ENCODE results near the gene ZNRF3.

- PRO-cap = no peak
- RAMPAGE, long total RNA, 2 experiments = no peak in any of the 2 experiments
Observed at GRCh38 chr22:25753010-25753813, 11.2 kb downstream of the MYO18B start.

DNA sequence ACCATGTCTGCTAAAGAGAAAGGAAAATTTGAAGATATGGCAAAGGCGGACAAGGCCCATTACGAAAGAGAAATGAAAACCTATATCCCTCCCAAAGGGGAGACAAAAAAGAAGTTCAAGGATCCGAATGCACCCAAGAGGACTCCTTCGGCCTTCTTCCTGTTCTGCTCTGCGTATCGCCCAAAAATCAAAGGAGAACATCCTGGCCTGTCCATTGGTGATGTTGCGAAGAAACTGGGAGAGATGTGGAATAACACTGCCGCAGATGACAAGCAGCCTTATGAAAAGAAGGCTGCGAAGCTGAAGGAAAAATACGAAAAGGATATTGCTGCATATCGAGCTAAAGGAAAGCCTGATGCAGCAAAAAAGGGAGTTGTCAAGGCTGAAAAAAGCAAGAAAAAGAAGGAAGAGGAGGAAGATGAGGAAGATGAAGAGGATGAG is 29.2 kb downstream of the TPST2 start:
- PRO-cap = no peak
- RAMPAGE, long total RNA, 2 experiments = no peak in any of the 2 experiments

GRCh38 chr22:26561617-26562152 is 28.2 kb downstream of the TPST2 start:
- PRO-cap = bidirectional peak, plus-strand start at chr22:26562013, minus-strand start at chr22:26561876
- RAMPAGE, long total RNA, 2 experiments = start-site peak on the plus strand in 1 of 2 experiments, at chr22:26562027-26562098 at its widest, 12 reads per replicate

DNA sequence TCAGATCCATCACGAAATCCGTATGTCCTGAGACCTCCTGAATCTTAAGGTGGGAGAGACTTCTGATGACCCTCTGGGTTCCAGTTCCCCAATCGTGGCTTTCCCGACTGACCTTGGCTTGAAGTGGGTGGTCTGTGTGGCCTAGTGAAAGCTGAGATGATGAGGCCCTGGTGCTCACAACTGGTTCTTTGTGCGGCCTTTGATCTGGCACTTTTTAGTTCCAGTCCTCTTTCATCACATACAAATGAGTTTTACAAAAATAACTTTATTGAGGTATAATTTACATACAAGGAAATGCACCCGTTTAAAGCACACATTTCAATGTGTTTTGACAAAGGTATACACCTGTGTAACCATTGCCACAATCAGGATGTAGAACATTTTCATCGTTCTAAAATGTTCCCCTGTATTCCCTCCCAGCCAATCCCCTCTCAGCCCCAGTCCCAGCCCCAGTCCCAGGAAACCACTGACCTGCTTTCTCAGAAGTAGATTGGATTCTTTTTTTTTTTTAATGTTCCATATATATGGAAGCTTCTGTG is 41.8 kb downstream of the CRYBA4 start:
- PRO-cap = no peak
- RAMPAGE, long total RNA, 2 experiments = no peak in any of the 2 experiments

DNA sequence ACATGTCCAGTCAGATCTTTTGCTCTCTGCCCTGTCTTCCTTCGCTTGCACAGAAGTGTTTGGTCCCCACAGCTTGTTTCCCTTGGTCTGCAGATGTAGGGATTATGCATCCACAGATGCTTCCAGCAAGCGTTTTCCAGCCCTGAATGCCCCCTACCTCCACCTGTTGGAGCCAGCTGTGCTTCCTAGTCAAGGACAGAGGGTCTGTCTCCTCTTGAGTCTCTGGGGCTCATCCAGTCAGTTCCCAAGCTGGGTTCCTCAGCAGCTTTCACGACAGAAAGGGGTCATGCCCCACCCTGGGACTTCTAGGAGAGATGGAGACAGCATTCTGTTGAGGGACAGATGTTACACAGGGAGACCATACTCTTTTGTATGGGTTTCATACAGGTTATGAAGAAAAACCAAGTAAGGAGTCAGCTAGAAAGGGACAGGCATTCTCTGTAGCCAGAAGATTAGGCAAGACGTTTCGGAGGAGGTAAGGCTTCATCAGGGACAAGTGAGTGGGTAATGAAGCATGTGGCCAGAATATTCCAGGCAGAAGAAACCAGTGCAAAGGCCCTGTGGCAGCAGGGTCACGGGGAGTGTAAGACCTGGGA is 213.0 kb downstream of the CRYBA4 start:
- PRO-cap = no peak
- RAMPAGE, long total RNA, 2 experiments = no peak in any of the 2 experiments

GRCh38 chr22:27416672-27417263 is 384.8 kb downstream of the MN1 start:
- PRO-cap = no peak
- RAMPAGE, long total RNA, 2 experiments = no peak in any of the 2 experiments

- PRO-cap = no peak
- RAMPAGE, long total RNA, 2 experiments = no peak in any of the 2 experiments
Observed at GRCh38 chr22:27783759-27784148, 17.8 kb downstream of the MN1 start.

- PRO-cap = no peak
- RAMPAGE, long total RNA, 2 experiments = no peak in any of the 2 experiments
Observed at GRCh38 chr22:27866556-27867205, 52.4 kb downstream of the PITPNB start.

DNA sequence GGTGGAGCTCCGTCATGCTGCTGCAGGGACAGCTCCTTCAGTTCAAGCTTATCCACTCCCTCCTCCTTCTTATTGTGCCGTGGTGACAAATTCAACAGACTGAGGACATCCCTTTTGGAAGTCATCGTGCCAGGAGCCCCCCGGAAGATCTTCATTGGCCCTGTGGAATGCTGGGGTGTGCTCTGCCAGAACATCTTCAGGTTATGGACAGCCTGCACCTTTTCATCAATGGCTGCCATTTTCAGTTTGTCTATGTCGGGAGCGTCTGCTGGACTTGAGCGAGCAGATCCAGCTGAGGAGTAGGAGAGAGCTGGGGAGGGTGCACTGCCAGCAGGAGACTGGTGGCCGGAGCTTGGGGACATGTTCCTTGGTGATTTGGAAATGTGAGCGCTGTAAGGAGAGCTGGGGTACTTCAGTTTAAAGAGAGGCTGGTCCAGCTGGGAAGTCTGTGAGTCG is 63.4 kb upstream of the PITPNB start:
- PRO-cap = no peak
- RAMPAGE, long total RNA, 2 experiments = no peak in any of the 2 experiments

DNA sequence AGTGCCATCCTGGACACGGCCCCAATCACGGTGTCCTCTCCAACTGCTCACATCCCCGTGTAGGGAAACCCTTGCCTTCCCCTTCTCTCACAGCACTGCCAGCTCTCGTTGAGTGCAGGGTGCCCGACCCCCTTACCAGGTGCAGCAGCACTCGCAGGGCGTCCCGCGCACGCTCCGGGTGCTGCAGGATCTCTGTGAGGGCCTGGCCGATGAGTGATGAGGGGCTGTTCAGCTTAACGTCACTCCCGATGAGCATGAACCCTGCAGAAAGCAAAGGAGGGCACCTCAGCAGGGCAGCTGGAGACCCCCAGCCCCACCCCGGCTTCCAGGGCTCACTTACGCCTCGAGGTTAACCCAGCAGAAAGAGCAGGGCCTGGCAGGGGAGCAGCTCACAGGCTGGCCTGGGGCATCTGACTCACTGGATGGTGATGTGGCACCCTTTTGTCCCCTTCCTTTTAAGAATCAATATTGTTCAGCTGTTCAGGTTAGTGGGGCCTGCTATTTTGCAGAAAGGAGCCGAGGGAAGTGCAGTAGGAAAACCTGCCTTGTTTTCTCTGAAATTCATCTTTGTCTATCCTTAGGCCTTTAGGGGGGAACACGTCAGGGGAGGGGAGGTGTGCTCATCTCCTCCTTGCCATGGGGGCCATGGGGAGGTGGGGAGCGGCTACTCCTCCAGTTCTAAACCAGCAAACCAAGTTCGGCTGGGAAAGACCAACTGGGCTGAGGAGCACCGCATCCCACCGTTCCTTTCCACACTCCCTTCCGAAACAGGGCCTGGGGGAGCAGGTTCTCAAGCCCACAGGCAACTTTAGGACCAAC is 77.2 kb upstream of the PITPNB start:
- PRO-cap = no peak
- RAMPAGE, long total RNA, 2 experiments = no peak in any of the 2 experiments

DNA sequence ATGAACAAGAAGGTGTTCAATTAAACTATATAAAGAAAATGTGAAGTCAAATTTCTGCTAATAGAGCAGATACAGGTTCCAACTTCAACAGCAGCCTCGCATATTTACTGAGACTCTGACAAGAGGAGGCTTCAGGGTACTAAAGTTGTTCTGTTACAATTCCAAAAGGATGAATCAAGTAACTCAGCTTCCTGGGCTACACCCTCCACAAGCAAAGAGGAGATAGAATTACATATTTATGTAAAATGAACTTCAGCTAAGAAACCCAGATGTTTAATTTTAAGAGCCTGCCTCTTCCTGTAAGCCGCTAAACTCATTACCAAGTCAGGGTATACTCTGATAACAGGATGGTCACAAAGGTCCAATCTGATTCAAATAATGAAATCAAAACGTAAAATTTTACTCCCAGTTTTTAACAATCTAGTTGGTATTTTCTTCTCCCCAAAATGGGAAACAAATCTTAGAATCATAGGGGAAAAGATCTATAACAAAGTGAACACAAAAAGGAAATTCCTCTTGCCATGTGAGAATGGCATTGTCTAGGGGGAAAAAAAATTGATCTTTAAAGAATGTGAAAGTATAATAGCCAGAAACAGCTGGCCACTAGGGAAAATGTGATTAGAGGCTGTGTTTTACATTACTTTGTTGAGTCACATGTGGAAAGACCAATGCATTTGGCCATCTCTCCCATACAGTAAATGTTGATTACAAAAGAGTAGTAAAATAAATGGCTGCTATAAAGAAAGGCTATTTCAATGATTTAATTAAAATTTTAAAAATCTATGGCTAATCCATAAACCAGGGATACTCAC is 30.9 kb downstream of the CHEK2 start:
- PRO-cap = no peak
- RAMPAGE, long total RNA, 2 experiments = no peak in any of the 2 experiments

- PRO-cap = no peak
- RAMPAGE, long total RNA, 2 experiments = no peak in any of the 2 experiments
Observed at GRCh38 chr22:28788054-28788797, 15.7 kb downstream of the CCDC117 start.

DNA sequence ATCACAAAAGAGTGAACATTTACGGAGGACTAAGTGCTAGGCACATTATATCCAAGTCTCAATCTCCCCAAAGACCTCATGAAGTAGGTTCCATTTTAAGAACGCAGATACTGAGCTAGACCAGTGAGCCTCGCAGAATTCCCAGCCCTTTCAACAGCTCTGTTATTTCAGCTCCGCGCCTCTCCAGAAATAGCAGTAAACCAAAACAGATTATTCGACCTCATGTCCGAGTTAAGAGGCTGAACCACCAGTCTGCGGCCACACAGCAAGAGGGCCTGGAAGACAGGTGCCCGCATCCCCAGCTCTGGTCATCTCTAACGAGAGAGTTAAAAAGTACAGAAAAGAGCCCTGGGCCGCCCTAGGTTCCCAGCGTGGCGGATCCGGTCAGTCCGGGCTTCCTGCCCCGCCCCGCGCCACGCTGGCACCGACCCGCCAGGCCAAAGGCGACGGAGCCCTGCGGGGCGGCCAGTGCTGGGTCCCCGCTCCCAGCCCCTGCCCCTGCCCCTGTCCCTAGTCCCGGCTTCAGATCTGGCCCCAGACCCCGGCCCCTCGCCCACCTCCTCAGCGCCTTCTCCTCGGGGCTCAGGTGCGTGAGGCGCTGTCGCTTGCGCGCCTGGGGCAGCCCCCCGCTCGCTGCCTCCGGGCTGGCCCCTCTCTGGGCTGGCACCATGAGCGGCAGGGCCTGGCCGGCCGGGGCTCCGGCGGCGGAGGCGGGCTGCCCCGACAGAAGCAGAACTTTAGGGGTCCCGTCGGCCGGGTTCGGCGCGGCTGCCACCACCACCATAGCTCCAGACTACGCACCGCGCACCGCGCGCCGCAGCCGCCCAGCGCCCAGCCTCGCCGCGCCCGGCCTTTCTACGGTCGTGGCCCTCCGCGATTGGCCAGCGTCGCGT is 27.5 kb downstream of the CCDC117 start:
- PRO-cap = bidirectional peak, plus-strand start at position 440 of the sequence, minus-strand start at position 316 of the sequence; bidirectional peak, plus-strand start outside the sequence, minus-strand start at position 790 of the sequence
- RAMPAGE, long total RNA, 2 experiments = start-site peak on the minus strand in 2 of 2 experiments, centred at positions 342 to 814 of the sequence, 45 to 726 reads per replicate

DNA sequence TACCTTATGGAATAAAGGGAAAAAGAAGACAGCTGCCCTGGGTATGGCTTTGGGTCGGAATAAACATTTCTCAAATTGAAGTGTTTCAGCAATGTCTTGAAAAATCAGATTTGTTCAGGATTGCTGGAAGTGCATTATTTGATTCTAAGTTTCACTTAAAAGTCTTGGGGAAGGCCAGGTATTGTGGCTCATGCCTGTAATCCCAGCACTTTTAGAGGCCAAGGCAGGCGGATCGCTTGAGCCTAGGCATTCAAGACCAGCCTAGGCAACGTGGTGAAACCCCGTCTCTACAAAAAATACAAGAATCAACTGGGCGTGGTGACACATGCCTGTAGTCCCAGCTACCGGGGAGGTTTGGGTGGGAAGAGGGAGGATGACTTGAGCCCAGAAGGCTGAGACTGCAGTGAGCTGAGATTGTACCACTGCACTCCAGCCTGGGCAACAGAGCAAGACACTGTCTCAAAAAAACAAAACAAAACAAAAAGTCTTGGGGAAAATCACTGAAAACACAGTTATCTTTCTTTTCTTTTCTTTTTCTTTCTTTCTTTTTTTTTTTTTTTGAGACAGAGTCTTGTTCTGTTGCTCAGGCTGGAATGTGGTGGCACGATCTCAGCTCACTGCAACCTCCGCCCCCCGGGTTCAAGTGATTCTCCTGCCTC is 43.2 kb downstream of the CCDC117 start:
- PRO-cap = no peak
- RAMPAGE, long total RNA, 2 experiments = no peak in any of the 2 experiments

DNA sequence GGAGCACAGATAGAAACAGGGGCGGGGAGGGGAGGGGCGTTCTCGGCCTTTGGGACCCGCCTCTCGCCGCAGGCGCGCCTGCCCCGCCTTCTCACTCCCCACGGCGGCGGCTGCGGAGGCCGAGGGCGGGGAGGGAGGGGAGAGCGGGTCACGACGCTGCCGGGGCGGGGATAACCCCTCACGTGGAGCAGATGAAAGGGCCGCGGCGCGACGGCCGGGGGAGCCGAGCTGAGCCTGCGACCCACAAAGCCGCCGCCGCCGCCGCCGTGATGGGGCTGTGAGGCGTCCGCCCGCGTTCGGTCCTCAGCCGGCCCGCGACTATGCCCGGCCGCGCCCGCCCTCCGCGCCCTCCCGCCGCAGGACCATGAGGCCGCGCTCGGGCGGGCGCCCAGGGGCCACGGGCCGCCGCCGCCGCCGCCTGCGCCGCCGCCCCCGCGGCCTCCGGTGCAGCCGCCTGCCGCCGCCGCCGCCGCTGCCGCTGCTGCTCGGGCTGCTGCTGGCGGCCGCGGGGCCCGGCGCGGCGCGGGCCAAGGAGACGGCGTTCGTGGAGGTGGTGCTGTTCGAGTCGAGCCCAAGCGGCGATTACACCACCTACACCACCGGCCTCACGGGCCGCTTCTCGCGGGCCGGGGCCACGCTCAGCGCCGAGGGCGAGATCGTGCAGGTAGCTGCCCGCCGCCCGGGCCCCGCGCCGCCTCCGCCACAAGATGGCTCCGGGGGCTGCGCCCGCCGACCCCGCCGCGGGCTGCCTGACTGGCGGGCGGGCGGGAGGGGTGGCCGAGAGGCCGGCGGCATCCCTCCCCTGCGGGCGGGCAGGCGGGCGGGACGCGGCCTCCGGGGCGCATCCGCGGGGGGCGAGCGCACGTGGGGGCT is at the start of gene ZNRF3:
Gene ZNRF3, plus strand, starts transcription at position 170 of the 873 bp plus-strand sequence.
- PRO-cap = bidirectional peak, plus-strand start at position 190 of the sequence, minus-strand start outside the sequence; bidirectional peak, plus-strand start at position 641 of the sequence, minus-strand start at position 583 of the sequence; unidirectional peak, minus-strand start at position 704 of the sequence
- RAMPAGE, long total RNA, 2 experiments = no peak in any of the 2 experiments

DNA sequence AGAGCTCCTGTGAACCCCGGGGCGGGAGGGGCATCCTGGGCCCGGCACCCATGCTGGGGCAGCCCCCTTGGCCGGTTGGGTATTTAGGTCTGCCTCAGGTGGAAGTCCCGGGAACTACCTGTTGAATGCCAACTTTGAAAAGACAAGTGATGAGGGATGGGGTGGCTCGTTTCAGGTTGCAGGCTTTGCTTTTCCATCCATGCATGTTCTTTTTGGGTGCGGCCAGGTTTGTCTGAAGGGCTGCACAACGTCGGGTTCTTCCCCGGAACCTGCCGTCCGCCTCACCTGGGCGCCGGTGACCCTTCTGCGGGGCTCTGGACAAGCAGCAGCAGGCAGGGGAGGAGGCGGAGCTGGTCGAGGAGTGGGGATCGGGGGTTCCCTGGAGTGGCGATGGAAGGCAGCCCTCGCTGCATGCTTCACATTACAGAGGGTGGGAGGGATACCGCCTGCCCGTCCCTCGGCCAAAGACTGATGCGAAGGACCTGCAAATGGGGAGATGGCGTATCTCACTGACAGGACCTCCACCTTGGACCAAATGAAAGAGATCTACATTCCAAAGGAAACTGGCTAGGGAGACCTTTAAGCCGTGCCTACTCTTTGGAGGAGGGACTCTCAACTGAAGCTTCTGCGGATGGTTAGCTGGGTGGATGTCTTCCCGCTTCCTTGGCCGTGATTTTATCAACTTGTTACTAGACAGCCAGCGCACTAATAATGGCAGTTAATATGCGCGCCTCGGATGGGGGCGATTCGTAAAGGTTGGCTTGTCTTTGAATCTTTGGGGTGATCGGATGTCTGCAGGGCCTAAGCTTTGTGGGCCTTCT is 1.1 kb downstream of the ZNRF3 start:
- PRO-cap = no peak
- RAMPAGE, long total RNA, 2 experiments = no peak in any of the 2 experiments

GRCh38 chr22:28983852-28984207 is 77.8 kb downstream of the C22orf31 start:
- PRO-cap = no peak
- RAMPAGE, long total RNA, 2 experiments = no peak in any of the 2 experiments

DNA sequence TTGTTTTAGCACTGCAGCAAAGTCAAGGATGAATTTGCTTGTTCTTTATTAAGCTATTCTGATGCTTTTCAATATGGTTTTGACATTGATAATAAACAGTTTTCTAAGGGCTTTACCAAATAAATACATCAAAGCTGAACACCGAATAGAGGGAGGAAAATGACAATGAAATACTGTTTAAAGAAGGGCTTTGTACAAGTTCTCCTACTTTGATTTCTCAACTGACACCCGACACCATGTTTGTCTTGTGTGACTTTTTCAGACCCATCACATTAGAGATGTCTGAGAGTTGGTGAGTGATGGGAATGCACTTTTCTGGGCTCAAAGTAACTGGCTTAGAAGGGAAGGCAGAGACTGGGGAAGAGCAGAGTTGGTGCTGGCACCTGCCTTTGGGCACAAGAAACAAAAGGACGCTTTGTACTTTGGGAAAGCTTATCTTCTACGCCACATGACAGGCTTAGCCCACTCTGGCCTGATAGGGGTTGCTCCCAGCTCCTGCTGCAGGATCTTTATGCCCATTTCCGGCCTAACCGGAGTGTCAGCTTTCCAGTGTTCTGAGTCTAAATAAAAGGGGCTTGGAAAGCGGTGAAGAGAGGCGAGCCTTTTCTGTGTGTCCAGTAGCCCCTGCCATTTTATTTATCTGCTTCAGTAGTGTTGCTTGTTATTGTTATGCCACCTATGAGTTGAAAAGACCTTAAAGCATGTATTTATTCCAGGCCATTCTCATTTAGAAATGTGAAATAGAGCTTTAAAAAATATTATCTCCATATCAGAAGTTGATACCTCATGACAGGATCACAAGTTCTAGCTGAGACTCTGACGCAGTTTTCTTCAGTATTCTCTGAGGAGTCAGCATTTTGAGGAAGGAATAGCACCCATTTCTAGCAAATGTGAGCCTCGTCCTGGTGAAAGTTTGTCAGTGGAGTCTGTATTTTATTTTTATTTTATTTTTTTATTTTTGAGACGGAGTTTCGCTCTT is 24.1 kb downstream of the KREMEN1 start:
- PRO-cap = no peak
- RAMPAGE, long total RNA, 2 experiments = no peak in any of the 2 experiments

DNA sequence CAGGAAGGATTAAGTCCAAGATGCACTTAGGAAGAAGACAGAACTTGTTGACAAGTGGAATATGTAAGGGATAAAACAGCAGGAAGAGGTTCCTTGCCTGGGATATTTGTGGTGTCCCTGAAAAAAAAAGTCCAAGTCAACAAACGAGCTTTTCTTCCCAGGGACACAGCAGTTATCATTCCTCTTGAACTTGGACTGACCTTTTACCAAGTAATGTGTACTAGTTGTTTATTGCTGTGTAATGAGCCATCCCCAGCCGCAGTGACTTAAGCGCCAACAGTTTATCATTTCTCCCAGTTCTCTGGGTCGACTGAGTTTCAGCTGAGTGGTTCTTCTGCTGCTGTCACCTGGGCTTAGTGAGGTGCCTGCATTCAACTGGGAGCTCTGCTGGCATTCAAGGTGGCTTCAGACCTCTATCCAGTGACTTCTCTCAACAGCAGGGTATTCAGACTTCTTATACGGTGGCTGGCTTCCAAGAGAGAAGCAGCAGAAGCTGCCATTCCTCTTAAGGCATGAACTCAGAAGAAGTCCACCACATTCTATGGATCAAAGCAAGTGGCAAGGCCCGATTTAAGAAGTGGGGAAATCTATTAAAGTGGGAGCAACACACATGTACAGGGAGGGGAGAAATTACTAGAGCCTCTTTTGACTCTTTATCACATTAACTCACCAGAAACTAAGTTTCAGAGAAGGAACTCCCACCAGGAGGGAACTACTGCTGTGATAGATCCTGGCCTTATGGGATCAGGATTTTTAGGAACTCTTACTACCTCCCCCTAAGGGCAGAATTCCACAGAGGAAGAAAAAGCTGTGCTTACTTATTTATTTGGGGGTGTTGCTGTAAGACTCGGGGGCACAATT is 37.2 kb downstream of the KREMEN1 start:
- PRO-cap = no peak
- RAMPAGE, long total RNA, 2 experiments = no peak in any of the 2 experiments

DNA sequence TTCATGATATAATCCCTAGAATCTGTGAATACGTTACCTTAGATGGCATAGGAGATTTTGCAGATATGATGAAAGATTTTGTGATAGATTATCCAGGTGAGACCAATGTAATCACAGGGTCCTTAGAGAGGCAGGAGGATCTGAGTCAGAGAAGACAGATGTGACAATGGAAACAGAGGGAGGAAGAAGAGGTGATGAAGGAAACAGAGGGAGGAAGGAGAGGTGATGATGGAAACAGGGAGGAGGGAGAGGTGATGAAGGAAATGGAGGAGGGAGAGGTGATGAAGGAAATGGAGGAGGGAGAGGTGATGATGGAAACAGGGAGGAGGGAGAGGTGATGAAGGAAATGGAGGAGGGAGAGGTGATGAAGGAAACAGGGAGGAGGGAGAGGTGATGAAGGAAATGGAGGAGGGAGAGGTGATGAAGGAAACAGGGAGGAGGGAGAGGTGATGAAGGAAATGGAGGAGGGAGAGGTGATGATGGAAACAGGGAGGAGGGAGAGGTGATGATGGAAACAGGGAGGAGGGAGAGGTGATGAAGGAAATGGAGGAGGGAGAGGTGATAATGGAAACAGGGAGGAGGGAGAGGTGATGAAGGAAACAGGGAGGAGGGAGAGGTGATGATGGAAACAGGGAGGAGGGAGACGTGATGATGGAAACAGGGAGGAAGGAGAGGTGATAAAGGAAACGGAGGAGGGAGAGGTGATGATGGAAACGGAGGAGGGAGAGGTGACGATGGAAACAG is 47.2 kb downstream of the KREMEN1 start:
- PRO-cap = no peak
- RAMPAGE, long total RNA, 2 experiments = no peak in any of the 2 experiments

Measured in body of pancreas (tissue), 2 donors.